ReNcell CX (cell line): Measurements from ENCODE around the gene GAN.

DNA sequence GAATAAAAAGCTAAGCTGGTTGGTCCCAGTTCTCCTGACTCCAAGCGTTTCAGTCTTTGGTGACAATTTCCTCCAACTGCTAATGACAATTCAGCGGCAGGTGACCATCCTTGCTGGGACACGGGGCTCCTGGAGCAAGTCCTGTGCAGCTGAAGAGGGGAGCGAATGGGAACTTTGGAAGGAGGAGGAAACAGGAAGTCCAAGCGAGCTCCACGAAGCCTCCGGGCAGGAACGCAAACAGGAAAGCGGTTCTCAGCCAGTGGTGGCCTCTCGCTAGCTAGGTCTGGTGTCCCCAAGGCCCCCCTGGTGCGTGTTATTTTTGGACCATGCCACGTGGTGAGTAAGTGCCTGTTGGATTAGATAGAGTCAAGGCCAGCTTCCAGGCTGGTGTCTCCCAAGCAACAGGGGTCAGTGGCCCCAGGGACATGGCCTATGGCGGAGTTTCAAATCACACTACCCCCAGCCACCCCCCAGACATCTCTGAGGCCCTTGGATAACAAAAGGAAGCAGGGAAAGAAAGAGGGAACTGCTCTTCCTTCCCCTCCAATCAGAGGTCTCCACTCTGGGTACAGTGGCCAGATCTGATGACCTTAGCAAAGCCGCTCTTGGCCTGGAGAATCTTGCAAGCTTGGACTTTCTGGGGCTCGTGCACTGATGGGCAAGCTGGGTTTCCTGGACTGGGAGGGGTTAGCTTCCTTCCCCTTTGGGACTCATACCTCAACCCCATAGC, 58.3 kb downstream of the MAF start:
- PRO-cap: no peak

GRCh38 chr16:79769285-79769628, 168.7 kb upstream of the MAF start:
- PRO-cap: no peak

DNA sequence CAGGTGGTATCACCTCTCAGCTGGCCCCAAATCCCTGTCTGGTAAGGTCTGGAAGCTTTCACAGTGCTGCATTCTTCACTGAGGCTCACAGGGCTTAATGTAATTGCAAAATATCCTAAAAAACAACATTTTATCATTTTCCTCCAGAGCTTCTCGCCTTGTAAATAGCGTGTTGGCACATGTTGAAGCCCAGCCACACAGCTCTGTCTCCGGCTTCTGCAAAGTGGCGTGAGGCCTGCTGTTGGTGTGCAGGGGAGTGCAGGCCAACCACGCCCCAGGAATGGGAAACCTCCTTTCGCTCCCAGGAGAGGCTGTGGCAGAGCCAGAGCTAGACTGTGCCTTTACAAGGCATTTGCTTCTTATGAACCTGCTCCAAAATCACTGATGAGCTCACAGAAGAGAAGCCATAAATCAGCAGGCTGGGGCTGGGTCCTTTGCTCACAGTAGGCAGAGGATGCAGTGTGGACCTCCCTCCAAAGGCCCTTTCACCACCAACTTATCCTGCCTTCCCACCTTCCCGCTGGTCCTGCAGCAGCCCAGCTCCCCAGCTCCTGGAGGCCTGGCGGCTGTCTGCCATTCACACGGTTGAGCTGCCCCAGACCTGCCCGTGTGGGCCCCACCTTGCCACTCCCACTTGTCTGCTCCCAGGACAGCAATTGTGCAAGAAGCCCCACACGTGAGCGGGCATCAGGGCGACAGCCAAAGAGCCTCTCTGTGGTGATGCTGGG, 248.3 kb upstream of the MAF start:
- PRO-cap: no peak

DNA sequence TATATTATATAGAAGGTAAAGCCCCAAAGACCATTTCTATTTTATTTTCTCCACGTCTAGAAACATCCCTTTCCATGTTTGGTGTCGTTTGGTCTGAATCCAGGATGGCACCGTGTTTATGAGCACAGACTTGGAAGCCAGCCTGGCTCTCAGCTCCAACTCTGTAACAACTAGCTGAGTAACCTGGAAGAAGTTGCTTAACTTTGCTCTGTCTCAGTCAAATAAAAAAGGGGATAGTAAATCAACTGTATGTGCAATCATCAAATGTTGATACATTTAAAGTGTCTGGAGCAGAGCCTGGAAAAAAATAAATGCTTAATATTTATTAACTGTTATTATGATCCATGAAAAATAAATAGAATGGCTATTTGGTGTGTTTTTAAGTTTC, 249.8 kb upstream of the MAF start:
- PRO-cap: no peak

GRCh38 chr16:79930909-79931118, 330.3 kb upstream of the MAF start:
- PRO-cap: no peak

DNA sequence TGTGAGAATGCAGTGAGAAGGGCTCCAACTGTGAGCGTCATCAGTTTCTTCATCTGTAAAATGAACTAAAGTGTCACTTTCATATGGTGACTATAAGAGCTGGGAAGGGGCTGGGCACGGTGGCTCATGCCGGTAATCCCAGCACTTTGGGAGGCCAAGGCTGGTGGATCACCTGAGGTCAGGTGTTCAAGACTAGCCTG, 455.9 kb upstream of the MAF start:
- PRO-cap: no peak

GRCh38 chr16:80507705-80508242, 33.0 kb upstream of the DYNLRB2 start:
- PRO-cap: no peak

GRCh38 chr16:81294179-81294986, 20.4 kb upstream of the GAN start:
- PRO-cap: no peak

DNA sequence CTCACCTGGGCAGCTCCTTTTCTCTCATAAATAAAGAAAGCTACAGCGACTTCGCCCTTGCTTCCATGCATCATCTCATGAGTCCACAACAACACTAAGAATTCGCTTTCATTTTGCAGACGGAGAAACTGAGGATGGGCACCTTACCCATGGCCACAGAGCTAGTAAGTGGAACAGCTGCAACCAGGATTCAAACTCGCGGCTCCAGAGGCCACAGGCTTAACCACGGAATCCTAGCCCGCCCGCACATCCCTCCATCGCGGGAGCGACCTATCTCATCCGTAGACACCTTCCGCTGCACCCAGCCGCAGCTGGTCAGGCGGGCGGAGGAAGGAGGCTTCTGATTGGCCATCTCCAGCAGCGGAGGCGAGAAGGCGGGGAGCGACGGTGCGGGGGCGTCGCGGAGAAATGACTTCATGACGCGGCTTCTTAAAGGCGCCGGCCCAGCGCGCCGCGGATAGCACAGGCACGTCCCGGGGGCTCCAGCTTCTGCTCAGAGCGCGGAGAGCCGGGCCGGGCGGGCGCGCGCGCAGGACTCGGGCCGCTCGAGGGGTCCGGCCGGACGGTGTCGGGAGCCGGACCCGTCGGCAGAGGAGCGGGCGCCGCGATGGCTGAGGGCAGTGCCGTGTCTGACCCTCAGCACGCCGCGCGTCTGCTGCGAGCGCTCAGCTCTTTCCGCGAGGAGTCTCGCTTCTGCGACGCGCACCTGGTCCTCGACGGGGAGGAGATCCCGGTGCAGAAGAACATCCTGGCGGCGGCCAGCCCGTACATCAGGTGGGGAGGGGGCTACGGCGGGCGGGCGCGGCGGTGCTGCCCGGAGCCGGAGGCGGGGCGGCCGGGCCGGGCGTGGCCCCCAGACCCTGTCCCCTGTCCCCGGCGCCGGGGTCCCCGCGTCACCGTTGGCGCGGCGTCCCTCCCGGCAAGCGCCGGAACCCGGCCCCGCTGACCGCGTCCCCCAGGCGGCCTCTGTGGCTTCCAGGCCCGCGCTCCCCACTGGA, at the start of gene GAN:
GAN (plus strand) TSS at position 456 of the 998 bp plus-strand sequence.
- PRO-cap: bidirectional peak, plus-strand start at position 466 of the sequence, minus-strand start at position 266 of the sequence

- PRO-cap: no peak
Measured at GRCh38 chr16:81453942-81454987, 9.7 kb downstream of the CMIP start.

DNA sequence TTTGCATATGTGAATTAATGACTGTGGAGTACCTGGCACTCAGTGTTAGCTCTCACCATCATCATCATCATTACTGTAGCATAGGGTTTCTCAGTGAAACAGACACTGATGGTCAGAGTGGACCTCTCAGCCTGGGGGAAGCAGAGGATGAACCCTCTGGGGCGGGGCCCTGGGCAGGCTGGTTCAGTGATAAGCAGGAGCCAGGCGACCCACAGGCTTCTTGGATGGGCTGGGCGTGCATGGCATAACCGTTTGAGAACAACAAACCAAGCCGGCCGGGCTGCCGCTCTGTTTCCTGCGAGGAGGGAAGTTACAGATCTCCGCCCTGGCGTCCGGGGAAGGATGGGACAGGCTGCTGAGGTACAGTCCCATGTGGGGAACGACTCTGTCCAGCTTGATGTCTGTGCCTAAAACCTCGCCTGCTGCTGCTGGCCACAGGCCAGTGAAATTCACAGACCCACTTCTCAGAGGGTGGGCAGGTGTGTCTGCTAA, 50.6 kb downstream of the CMIP start:
- PRO-cap: no peak

DNA sequence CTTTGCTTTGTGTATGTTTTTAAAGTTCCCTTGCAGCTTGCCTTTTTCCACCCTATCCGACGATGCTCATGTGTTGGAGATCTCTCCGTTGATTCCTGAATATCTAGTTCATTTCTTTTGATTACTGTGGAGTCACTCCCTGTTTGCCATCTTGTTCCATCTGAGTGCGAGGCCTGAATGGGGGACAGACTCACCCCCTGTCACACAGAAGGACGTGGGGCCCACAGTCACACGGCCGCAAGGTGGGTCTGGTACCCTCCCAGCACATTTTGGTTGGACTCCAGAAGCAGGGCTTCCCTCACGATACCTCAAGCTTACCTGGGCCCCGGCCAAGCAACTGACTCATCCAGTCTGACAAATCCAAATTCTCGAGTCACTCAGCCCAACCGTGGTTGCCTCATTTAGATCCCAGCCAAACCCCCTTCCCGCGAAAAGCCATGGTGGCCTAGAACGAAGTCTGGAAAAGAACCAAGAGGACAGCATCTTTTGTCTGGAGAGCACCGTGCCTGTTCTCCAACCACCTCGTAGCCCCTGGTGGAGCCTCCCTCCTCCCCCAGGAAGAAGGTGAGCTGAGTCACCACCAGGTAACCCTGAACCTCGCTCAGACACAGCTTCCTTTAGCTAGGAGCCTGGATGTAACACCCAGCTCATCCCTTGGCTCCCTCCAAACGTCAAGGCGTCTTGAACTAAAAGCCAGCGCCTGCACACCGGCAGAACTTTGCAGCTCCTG, 78.8 kb downstream of the CMIP start:
- PRO-cap: no peak

- PRO-cap: no peak
Measured at GRCh38 chr16:81531018-81531712, 86.6 kb downstream of the CMIP start.

GRCh38 chr16:81547478-81548064, 103.0 kb downstream of the CMIP start:
- PRO-cap: no peak

GRCh38 chr16:81583915-81584226, 139.3 kb downstream of the CMIP start:
- PRO-cap: no peak

DNA sequence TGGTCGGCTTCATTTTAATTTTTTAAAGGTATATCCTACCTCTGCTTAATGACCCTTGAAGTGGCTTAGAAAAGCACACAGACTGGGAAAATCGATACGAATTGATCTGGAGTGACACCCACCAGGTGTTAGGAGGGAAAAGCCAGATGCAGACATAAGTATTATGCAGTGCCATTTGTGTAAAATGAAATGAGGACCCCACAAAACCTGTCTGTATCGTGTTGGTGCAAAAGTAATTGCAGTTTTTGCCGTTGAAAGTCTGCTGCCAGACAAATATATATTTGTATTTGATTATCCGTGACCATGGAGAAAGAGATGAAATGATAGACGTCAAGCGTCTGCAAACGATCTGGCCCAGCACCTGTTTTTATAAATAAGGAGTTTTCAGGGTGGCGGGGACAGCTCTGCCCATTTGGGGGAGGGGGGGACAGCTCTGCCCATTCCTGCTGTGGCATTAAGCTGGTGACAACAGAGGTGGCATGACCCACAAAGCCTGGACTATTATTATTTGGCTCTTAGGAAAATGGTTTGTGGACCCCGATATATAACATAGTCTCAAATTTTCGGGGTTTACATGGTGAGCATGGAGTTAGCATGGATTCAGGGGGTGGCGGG, 143.6 kb upstream of the PLCG2 start:
- PRO-cap: no peak

DNA sequence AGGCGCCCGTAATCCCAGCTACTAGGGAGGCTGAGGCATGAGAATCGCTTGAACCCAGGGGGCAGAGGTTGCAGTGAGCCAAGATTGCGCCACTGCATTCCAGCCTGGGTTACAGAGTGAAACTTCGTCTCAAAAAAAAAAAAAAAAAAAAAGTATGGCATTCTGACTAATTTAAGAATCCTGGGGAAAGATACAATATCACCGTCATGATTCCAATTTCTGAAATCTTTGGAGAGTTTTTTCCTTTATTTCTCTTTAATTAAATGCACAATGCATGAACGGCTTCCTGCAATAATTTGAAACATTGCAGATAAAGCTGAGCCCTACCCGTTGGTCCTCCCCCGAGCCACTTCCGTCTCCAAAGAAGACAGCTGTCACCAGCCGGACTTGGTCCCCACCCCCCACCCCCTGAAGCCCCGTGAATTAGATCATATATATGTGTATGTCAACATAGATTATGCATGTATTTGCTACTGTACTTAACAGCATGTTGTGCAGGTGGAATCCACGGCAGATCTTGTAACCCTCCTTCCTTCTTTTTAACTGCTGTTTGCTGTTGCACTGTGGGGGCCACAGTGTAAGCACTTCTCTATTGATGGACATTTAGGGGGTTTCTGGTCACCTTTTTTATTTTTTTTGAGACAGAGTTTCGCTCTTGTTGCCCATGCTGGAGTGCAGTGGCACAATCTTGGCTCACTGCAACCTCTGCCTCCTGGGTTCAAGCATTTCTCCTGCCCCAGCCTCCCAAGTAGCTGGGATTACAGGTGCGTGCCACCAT, 142.5 kb upstream of the PLCG2 start:
- PRO-cap: no peak

GRCh38 chr16:81662578-81663474, 116.3 kb upstream of the PLCG2 start:
- PRO-cap: no peak

DNA sequence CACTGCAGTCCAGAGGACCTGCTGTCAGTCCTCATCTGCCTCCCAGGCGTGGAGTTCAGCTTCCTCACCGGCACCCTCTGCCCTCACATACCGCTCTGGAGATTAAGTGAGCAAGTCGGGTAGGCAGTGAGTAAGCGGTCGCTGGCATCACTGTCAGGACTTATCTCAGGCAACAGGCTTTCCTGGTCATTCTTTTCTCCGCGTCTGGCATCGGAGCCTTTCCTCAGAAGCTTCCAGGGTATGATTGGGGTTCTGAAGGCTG, 92.7 kb upstream of the PLCG2 start:
- PRO-cap: no peak

- PRO-cap: no peak
Measured at GRCh38 chr16:81711612-81712116, 67.4 kb upstream of the PLCG2 start.